AG04450 (cell line): ENCODE data around the genes SRP14, BUB1B and SPINT1.

GRCh38 chr15:39595290-39596490 lies 14.8 kb downstream of the THBS1 start:
- CAGE, long polyA plus RNA: start-site peak on the plus strand at chr15:39595743-39595913, 237 and 276 reads in 2 replicates; start-site peak on the plus strand at chr15:39596226-39596326, 278 and 395 reads in 2 replicates
- RRBS: no CpG with 5 or more reads among the region's 12 CpGs

- CAGE, long polyA plus RNA: start-site peak on the minus strand at chr15:40039127-40039186, 9,364 and 8,709 reads in 2 replicates
- RRBS: 3% methylated on average over 16 of the region's 32 CpGs
These were observed at the start of gene SRP14 for GRCh38 chr15:40039044-40039482. Gene SRP14 (minus strand): TSS chr15:40039181.

GRCh38 chr15:40047251-40048247 lies 8.6 kb upstream of the SRP14 start:
- CAGE, long polyA plus RNA: no peak
- RRBS: 7% methylated on average over 3 of the region's 16 CpGs

GRCh38 chr15:40049543-40050155 lies 10.7 kb upstream of the SRP14 start:
- CAGE, long polyA plus RNA: no peak
- RRBS: no CpG with 5 or more reads among the region's 2 CpGs

DNA sequence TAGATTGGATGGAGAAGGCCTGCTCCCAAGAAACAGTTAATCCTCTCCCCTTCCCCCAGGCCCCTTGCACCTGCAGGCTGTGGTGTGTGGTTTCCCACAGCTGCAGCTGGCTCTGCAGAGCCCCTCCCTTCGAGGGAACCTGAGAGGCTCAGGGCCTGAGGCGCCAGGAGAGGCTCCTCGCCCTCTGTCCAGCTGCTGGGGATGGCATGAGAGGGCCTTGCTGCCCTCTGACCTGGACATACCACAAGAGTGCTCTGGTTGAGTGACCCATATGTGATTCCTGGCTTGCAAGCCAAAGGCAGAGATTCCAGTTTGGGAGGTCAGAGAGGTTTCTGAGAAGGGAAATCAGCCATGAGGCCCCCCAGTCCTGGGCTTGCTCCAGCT lies 15.8 kb upstream of the SRP14 start:
- CAGE, long polyA plus RNA: no peak
- RRBS: no CpG with 5 or more reads among the region's 3 CpGs

DNA sequence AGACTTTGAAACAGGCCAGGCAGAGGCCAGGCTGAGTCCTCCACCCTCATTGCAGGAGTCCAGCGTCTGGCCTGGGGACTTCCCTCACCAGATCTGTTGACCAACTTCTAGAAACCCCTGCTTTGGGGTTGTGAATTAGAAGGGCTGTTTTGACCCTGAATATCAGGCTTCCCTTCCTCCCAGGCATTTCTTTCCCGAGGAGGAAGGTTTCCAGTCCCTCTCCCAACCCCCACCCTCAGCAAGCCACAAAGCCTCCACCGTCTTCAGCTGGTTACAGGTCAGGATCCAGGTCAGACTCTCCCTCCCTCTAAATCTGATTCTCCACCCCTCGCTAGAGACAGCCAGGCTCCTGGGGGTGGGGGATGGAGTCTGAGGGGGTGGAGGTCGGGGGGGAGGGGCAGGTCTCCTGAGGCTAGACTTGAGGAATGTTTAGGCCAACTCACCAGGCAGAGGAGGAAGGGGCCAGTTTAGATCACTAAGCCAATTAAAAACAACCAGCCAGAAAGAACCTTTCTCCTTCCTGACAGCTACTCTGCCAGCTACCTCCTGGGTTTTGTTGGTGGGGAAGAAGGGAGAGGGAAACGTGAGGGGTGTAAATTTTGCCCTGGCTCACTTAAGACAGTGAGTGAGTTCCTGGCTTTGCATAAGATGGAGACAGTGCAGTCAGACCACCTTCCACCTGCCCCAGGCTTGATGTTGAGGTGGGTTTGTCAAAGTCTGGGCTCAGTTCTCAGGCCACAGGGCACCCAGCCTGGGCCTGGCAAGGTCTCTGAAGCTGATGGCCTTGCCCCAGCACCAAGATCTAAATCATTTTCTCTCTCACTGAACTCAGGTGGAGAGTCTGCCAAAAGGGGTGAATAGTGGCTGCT lies 19.6 kb downstream of the BMF start:
- CAGE, long polyA plus RNA: no peak
- RRBS: no CpG with 5 or more reads among the region's 6 CpGs

DNA sequence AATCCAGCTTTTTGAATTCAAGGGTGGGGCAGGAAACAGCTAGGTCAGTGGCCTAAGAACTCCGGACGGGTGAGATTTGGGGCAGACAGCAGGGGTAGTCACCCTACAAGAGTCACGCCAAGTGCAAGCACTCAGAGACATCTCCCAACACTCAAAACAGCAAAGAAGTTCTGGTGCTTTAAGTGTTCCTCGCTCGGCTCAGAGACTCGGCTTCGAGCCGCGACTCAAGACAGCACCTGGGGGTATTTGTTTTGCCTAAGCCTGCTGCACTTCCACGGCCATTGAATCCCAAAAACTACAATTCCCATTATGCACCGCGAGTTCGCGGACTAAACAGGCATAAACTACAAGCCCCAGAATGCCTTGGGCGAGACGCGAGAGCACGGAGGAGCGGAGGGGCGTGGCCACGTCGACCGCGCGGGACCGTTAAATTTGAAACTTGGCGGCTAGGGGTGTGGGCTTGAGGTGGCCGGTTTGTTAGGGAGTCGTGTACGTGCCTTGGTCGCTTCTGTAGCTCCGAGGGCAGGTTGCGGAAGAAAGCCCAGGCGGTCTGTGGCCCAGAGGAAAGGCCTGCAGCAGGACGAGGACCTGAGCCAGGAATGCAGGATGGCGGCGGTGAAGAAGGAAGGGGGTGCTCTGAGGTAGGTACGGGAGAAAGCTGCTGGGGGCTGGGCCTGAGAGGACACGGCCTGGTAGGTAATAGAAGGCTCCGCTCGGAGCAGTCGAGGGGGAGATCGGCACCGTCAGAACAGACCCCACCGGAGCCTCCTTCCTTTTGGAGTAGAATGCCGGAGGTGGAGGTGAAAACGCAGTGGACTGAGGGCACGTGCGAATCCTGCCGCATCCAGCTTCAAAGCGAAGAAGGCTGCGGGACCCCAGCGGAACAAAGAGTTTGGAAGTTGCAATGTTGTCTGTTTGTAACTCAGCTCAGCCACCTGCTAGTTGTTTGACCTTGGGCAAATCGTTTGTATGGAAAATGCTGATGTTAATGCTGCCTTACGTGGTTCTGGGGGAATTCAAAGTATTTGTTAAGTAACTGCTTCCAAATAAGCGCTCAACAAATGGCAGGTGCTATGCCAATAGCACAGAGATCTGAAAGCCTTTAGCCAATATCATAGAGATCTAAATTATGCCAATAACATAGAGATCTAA lies at the start of gene BUB1B:
Gene BUB1B (plus strand): TSS at position 455 of the 1,152 bp plus-strand sequence.
- CAGE, long polyA plus RNA: no peak
- RRBS: no CpG with 5 or more reads among the region's 56 CpGs

DNA sequence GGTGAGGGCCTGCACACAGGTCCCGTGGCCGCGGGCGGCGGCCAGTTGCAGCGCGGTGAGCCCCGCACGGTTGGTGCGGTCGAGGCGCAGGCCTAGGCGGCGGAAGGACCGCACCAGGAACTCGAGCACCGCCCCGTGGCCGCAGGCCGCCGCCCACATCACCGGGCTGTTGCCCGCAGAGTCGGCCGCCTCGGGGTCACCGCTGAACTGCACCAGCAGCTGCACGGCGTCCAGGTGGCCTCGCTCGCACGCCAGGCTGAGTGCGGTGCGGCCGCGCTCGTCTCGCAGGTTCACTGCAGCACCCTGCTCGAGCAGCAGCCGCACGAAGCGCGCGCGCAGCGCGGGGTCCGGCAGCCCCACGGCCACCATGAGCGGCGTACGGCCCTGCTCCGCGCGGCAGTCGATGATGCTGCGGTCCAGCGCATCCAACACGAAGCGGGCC lies 778 bp downstream of the ANKRD63 start:
- CAGE, long polyA plus RNA: no peak
- RRBS: no CpG with 5 or more reads among the region's 60 CpGs

- CAGE, long polyA plus RNA: no peak
- RRBS: no CpG with 5 or more reads among the region's 6 CpGs
These were observed 11.1 kb downstream of the PLCB2 start for GRCh38 chr15:40296526-40297193.

GRCh38 chr15:40325617-40326778 lies 2.5 kb downstream of the INAFM2 start:
- CAGE, long polyA plus RNA: no peak
- RRBS: no CpG with 5 or more reads among the region's 5 CpGs

GRCh38 chr15:40333783-40334446 lies 6.8 kb downstream of the CCDC9B start:
- CAGE, long polyA plus RNA: no peak
- RRBS: 14% methylated on average over 5 of the region's 13 CpGs

DNA sequence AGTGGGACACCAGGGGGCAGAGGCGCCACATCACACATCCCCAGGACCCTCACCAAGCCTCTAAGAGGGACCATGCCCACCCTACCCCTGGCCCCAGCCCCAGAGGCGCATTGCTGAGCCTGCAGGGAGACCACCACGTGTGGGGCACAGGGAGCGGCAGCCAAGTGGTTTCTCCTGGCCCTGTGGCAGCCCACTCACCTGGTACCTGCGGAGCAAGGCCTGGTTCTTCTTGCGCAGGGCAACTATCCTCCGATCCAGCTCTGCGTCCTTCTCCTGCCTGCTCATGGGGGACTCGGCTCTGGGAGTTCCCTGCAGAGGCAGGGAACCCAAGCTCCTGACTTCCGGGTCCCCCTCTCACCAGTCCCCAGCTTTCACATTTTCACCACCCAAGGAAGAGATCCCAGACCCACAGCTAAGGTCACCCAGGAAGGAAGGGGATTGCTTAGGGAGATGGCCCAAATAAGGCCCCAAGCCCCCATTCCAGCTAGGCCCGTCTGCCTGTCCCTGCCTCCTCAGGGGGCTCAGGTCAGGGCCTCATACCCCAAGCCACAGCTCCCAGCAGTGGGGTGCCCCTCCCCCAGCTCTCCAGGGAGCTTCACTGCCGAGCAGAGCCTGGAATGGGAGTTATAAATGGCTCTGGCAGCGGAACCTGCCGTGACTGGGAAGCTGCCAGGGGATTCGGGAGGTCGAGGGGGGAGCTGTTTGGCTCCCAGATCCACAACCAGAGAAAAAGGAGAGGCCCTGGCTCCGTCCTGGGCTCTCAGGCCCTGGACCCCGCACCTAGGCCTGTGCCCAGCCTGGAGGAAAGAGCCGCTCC lies 824 bp downstream of the CCDC9B start:
- CAGE, long polyA plus RNA: no peak
- RRBS: no CpG with 5 or more reads among the region's 19 CpGs

- CAGE, long polyA plus RNA: no peak
- RRBS: no CpG with 5 or more reads among the region's 4 CpGs
These were observed 1.9 kb upstream of the RPUSD2 start for GRCh38 chr15:40567181-40567543.

DNA sequence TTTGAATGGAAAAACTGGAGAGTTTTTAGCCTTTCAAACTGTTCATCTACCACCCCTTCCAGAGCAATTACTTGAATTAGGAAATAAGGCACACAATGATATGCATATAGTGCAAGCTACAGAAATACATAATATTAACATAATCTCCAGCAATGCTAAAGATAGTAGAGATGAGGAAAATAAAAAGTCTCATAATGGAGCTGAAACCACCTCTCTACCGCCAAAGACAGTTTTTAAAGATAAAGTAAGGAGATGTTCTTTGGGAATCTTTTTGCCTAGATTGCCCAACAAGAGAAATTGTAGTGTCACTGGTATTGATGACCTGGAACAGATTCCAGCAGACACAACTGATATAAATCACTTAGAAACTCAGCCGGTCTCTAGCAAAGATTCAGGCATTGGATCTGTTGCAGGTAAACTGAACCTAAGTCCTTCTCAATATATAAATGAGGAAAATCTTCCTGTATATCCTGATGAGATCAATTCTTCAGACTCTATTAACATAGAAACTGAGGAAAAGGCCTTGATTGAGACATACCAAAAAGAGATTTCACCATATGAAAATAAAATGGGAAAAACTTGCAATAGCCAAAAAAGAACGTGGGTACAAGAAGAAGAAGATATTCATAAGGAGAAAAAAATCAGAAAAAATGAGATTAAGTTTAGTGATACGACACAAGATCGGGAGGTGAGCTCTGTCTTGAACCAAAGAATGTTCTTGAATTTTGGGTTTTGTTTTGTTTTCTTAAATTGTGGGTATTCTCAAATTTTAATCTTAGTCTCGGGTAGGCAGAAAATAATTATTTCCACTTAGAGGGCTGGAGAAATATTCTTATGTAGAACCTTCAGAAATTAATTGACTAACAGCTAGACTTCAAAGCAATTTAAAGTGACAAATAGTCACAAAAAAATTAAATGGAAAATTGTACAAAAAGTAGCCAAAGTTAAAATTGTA lies 31.2 kb downstream of the KNL1 start:
- CAGE, long polyA plus RNA: no peak
- RRBS: no CpG with 5 or more reads among the region's 6 CpGs

- CAGE, long polyA plus RNA: no peak
- RRBS: 5% methylated on average over 50 of the region's 89 CpGs
These were observed at the start of gene SPINT1 for GRCh38 chr15:40843742-40844569. Gene SPINT1 (plus strand): TSS chr15:40844048.

GRCh38 chr15:40856156-40856514 lies 12.3 kb downstream of the SPINT1 start:
- CAGE, long polyA plus RNA: no peak
- RRBS: no CpG with 5 or more reads among the region's 7 CpGs

GRCh38 chr15:40857607-40858096 lies 13.8 kb downstream of the SPINT1 start:
- CAGE, long polyA plus RNA: no peak
- RRBS: no CpG with 5 or more reads among the region's 8 CpGs

- CAGE, long polyA plus RNA: no peak
- RRBS: no CpG with 5 or more reads among the region's 3 CpGs
These were observed 2.5 kb upstream of the VPS18 start for GRCh38 chr15:40891753-40892227.

- CAGE, long polyA plus RNA: no peak
- RRBS: 6% methylated on average over 17 of the region's 93 CpGs
These were observed 3.4 kb upstream of the DLL4 start for GRCh38 chr15:40925196-40926638.

- CAGE, long polyA plus RNA: no peak
- RRBS: no CpG with 5 or more reads among the region's 9 CpGs
These were observed 3.0 kb downstream of the DLL4 start for GRCh38 chr15:40932062-40932630.